Colon Carcinoma Metastatic in the Brain (tissue), 2 donors: Measurements from ENCODE around the genes FAM241B and COL13A1.

GRCh38 chr10:69494636-69495299, 43.5 kb downstream of the TSPAN15 start:
- PRO-cap, 2 experiments: no peak in any of the 2 experiments

DNA sequence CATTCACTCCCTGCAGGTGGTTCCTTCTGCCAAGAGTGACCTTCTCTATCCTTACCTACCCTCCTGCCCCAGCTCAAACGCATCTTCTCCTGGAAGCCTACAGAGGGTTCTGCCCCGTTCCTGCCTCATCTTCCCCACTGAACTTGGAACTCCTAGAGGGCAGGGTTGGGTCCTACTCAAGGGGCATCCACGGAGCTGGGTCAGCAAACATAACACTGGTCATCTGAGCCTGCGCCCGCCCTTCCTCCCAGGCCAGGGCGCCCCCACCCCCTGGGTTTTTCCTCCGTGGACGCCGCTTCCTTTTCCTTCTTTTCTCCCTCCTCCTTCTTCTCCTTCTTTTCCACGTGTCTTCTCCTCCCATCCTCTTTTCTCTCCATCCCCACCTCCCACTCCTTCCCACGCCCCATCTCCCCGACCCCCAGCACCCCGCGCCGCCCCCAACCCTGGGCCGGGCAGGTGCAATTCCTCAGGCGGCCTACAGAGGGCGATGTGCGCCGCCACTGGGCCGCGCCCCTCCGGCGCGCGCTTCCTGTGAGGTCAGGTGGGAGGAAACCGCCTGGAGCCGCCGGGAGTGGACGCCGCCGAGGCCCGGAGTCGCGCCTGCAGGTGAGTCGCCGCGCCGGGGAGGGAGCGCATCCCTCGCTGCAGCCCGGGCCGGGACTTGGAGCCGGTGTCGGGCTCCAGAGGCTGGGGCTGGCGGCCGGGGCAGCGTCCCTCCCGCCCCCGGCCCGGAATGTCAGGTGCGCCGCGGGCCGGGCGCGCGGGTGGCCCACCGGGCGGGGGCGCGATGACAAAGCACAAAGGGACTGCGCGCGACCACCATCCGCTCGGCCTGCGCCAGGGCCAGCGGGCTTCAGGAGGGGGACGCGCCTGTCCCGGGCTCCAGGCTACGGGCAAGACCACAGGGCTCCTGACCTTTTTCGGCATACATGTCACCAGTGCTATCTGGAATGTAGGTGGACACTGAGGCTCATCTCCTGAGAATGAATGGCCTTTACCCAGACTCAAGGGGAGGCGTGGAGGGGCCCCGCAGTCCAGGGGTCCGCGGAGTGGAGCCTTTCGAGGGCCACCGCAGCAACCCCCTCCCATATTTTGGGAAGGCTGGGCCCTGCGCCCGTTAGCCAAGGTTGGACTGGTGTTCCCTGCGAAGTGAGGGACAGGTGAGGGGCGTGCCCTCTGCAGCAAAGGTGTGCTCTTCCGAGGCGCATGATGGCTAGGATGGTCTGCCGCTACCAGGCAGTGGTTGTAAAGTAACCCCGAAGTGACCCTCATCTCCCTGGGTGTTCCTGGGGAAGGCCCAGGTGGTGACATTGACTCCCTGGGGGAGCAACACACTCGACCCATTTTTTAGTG, at the start of gene FAM241B:
FAM241B (plus strand) TSS at position 540 of the 1,353 bp plus-strand sequence.
- PRO-cap, 2 experiments: peak in 2 of 2 experiments; most common plus-strand start position 559 of the sequence (in 1)

DNA sequence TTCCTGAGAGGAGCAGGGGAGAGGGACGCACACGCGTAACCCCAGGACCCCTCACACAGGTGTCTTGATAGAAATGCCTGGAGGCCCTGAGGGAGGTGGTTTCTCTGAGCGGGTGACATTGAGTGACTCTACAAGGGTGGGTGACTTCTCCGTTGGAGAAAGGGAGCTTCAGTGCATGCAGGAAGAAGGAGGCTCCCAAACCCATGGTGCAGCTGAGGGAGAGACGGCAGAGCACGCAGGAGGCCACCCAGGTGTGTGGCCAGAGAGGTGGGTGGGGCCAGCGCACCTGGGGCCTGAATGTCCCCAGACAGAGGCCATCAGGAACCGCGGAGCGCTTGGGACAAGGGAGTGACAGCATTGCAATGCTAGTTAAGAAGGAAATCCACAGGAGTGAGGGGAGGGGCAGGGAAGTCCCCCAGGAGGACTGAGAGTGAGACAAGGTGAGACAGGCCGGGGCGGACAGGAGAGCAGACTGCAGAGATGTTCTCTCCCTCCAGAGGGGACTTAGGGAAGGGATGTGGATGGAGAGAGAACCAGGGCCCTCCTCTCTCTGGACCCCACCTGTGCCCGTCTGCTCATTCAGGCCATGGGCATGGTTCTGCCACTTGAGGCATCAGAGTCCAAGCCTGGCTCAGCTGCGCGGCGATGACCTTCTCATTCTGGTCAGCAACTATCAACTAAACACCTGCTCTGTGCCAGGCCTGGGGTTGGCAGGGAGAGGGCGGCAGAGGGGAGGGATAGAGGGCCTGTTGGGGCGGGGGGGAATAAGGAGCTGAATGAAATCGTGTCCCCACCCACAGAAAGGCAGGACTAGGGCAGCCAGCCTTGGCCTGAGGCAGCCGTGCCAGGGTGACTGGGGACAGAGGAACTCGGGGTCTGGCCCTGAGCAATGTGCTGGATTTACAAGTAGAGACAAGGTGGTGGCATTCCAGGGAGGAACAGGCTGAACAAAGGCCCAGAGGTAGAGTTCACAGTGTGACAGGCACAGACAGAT, 69.4 kb upstream of the COL13A1 start:
- PRO-cap, 2 experiments: no peak in any of the 2 experiments

- PRO-cap, 2 experiments: no peak in any of the 2 experiments
These were observed at the start of gene COL13A1 for GRCh38 chr10:69801416-69802207. Gene COL13A1 (plus strand): TSS chr10:69801906.

DNA sequence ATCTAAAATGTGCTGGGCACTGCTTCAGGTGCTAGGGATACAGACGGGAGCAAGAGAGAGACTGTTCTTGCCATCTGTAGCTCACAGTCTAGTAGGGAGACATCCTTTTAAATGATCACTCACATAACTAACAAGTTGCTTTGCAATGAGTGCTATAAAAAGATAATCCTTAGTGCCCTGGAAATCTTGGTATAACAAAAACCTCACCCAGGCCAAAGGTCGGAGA, 89.3 kb downstream of the COL13A1 start:
- PRO-cap, 2 experiments: peak in 1 of 2 experiments; most common minus-strand start position 83 of the sequence (in 1)

GRCh38 chr10:70272051-70272673, 11.6 kb downstream of the NPFFR1 start:
- PRO-cap, 2 experiments: no peak in any of the 2 experiments

DNA sequence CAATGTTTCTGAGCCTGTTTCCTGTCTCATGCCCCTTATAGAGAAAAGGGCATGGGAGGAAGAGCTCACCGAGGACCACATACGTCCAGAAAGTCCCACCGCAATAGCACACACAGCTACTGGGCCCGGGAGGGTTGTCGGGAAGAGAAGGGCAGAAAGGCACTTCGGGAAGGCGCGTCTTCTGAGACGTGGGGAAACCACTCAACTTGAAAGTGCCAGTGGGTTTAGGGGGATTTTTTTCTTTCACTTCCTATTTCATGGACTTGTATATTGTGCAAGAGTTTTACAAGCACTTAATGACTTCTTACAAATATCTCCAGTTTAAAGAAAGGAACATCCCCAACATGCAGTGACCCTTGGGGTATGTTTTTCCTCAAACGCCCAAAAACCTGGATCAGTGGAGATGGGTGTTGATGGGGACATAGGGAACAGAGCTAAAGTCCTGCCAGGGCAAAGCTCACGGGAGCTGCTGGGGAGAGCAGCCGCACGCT, 27.0 kb downstream of the LRRC20 start:
- PRO-cap, 2 experiments: no peak in any of the 2 experiments

- PRO-cap, 2 experiments: no peak in any of the 2 experiments
These were observed 15.7 kb downstream of the PALD1 start for GRCh38 chr10:70494266-70494648.

GRCh38 chr10:70573620-70574148, 28.9 kb downstream of the PRF1 start:
- PRO-cap, 2 experiments: no peak in any of the 2 experiments

GRCh38 chr10:70603182-70604161, 931 bp upstream of the PRF1 start:
- PRO-cap, 2 experiments: no peak in any of the 2 experiments

GRCh38 chr10:70664387-70665449, 7.6 kb upstream of the ADAMTS14 start:
- PRO-cap, 2 experiments: no peak in any of the 2 experiments

- PRO-cap, 2 experiments: no peak in any of the 2 experiments
These were observed 1.4 kb downstream of the PCBD1 start for GRCh38 chr10:70887075-70887214.

DNA sequence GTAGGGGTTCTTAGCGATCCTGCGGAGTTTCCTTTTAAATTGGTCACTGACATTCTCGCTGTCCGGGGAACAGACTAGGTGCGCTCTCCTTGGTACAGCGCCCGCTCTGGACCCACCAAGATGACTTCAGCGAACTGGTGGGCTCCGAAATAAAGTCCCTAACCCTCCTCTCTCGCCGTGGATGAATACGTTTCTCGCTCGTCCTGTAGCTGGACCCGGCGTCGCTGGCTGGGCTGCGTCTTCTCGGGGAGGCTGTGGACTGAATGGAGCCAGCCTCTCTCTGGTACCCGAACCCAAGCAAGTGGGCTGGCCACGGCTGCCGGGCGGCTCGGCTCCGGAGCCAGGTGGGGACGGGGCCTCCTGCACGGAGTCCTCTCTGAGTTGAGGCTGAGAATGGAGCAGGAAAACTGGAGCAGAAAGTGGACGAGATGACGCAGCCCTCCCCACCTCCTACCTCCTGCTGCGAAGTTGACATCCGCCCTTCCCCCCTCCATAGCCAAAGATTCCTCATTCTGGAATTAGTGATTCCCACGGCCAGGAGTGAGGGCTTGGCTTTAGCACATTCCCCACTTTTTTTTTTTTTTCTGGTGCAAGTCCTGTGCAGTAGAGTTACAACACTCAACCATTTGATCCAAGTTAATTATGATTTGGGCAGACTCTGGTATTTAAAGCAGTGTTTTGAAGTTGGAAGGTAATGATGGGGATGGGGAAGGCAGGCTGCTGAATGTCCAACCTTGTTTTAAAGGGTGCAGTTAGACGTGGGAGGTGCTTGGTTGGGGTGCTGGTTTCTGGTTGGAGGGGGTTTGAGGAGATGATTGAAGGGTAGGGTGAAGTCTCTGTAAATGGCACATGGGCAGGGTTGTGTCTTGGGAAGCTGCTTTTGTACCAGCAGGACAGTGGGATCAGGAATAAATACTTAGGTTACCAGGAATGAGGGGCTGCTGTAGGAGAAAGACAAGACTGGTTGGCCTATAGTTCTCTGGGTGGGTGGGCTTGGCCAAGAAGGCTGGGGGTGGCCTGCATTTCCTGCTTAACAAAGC, 1.7 kb downstream of the UNC5B start:
- PRO-cap, 2 experiments: peak in 1 of 2 experiments; most common minus-strand start position 383 of the sequence (in 1)

DNA sequence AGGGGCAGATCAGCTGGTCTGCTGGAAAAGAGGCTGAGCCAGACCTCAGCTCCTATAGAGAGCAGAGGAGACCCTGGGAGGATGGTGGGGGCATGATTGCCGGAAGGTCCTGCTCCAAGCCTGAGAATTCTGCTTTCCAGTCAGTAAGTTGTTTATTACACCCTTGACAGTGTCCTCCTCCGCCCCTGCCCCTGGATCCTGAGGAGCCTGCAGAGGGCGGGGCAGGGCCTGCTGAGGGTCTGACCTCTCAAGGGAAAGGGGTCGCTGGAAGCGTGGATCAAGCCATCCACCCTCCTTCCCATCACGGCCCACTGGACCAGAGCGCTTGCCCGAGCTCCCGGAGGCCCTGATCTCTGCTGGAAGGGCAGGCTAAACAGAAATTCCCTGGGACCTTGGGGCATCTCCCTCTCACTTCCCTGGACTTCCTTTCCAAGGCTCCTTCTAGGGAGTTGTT, 16.9 kb downstream of the UNC5B start:
- PRO-cap, 2 experiments: no peak in any of the 2 experiments

DNA sequence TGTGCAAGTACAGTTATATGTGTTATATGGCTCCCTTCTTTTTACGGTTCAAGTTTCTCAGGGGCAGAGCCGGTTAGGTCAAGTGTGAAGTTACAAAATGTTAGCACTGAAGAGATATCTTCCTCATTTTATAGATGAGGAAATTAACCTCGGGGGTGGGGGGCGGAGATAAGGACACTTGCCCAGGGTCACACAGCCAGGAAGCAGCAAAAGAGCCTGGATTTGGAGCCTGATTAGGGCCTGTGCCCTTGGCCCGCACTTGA, 21.6 kb downstream of the UNC5B start:
- PRO-cap, 2 experiments: no peak in any of the 2 experiments

DNA sequence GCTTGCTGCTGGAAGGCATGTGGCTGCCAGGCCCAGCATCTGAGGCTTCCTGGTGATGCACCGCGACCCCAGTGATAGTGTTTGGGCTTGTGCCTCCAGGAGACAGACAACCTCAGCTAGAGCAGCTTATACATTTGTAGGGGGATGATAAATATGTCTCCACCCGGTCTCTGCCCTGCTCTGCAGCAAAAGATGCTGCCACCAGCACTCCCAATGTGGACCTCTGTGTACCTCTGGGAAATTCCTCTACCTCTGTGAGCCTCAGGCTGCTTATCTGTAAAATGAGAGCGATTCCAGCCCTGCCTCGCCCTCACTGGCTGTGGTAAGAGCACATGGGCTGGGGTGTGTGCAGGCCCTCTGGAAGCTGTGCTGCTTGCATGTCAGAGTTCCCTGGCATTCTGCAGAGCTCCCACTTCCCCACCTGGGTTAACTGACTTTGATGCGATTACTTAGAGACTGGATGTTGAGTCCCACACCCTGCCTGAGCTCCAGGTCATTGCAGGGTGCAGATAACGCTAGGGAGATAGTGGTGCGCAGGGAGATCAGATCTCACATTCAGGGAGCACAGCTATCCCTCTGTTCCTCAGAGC, 19.9 kb downstream of the SLC29A3 start:
- PRO-cap, 2 experiments: no peak in any of the 2 experiments

GRCh38 chr10:71745436-71745900, 25.9 kb upstream of the C10orf105 start:
- PRO-cap, 2 experiments: no peak in any of the 2 experiments

DNA sequence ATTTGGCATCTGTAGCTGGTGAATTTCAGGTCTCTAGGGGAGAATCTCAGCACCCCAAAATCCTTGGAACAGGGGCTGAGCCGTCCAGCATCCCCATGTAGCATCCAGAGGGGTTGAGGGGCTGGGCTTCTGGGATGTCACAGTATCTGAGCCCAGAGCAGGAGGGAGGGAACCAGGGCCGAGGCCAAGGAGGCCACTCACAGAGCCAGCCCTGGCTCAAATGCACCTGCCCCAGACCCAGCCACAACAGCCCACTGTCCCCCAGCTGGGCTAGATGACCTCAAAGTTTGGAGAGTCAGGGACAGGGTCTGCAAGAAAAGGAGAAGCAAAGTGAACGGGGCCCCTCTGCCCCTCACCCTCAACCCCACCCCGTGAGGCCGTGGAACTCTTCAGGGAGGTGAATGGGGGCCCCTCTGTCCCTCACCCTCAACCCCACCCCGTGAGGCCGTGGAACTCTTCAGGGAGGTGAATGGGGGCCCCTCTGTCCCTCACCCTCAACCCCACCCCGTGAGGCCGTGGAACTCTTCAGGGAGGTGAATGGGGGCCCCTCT, 22.3 kb downstream of the VSIR start:
- PRO-cap, 2 experiments: no peak in any of the 2 experiments

DNA sequence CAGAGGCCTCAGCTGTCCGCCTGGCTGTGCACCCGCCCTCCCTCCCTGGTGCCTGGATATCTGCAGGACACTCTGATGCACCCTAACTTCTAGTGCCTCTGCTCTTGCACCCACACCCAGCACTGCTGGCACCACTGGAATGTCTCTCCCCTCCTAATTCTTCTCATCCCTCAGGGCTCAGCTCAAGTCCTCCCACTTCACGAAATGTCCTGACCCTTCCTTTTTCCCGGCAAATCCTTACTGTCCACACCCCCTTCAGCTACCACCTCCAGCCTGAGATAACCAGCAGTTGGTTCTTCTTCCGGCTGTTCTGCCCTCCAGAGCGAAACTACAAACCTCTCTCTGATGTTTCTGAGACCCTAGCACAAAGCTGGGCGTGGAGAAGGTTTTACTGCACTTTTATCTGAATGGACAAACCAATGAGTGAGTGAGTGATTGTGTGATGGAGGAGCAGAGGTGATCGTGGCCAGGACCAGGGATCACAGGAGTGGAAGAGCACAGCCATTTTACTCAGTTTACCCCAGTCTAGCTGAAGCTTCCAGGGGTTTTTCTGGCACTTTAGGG, 968 bp upstream of the VSIR start:
- PRO-cap, 2 experiments: no peak in any of the 2 experiments

- PRO-cap, 2 experiments: no peak in any of the 2 experiments
These were observed 38.1 kb upstream of the VSIR start for GRCh38 chr10:71811289-71811984.